Frontal cortex (tissue), 2 donors: ENCODE data around the gene CRYGA.

DNA sequence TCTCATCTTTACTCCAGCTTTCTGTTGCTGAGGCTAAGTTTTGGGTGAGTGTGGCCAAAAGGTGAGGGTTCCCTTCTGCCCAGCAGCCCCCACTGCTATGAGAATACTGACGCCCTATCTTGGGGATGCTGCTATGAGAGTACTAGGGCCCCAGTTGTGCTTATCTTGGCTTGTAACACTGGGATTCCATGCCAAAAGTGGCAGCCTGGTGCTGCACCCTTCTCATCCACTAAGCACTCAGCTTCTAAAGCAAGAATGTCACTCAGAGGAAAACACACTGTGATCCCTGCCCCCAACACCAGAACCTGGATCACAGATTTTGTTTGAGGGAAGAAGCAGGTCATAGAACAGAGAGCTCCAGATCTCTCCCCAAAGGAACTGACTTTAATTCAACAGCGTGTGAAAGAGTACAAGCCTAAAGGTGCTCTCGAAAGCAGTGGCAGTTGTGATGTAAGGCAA lies 130.8 kb upstream of the KLF7 start:
- RAMPAGE, long total RNA: no peak

GRCh38 chr2:207504304-207505277 lies 25.2 kb upstream of the CREB1 start:
- RAMPAGE, long total RNA: no peak

DNA sequence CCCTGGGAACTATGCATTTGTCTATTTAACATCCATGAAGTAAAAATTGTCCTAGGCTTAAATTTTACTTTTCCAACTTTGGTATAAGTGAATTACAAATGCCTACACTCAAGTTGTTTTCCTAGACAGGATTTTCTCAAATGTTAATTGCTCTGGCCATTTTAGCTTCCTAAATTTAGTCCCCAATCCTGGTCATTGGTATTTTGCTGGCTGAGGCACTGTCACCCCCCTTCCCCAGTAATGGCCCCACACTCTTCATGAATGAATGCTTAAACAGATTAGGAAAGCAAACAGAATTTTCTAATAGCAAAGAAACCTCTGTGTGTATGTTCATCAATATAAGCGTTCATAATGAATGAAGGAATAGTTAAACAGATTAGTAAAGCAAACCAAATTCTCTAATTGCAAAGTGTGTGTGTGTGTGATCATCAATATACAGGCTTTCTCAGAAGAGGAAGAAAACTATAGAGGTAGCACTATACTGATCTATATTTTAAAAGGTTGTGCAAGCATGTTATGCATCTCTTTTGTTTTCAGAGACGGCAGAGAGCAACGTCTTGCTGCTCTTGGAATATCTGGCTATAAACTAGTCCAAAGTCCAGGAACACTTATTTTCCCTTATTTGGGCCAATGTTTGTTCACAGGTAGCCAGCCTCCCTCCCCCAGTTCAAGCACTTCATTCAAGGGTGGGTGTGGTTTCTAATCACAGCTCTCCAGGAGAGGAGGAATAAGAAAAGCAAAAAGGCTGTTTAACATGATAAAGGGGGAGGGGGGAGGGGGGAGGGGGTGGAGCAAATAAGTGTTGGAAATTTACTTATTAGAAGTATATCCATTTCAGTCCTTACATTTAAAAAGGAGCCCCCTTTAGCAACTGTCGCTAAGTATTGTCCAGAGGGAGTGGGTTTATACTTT lies 4.3 kb downstream of the FZD5 start:
- RAMPAGE, long total RNA: no peak

DNA sequence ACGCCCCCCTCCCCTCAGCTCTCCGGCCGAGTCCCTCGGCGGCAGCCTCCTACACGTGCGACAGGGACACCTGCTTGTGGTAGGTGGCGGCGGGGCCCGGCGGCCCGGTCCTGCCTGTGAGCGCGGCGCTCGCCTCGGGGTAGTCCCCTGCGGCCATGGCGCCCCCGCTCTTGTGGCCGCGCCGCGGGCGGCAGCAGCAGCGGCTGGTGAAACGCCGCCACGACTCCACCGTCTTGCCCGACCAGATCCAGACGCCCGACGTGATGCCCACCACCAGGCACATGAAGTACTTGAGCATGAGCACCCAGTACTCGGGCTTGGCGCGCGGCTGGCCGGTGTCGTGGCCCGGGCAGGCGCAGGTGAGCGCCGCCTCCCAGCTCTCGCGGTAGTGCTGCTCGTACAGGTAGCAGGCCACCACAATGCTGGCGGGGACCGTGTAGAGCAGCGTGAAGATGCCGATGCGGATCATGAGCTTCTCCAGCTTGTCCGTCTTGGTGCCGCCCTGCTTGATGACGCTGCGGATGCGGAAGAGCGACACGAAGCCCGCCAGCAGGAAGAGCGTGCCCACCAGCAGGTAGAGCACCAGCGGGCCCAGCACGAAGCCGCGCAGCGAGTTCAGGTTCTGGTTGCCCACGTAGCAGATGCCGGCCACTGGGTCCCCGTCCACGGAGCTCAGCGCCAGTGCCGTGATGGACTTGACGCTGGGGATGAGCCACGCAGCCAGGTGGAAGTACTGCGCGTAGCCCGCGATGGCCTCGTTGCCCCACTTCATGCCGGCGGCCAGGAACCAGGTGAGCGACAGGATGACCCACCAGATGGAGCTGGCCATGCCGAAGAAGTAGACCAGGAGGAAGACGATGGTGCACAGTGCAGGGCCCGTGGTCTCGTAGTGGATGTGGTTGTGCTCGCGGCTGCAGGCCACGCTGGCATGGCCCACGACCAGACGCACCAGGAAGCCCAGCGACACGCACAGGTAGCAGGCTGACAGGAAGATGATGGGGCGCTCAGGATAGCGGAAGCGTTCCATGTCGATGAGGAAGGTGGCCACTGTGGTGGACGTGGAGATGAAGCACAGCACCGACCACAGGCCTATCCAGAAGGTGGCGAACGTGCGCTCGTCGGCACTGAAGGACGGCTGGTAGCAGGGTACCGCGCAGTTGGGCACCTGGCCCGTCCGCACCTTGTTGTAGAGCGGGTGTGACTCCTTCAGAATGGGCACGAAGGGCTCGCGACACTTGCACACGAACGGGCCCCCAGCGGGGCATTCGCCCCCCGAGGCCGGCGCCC lies 2.3 kb downstream of the FZD5 start:
- RAMPAGE, long total RNA: no peak

DNA sequence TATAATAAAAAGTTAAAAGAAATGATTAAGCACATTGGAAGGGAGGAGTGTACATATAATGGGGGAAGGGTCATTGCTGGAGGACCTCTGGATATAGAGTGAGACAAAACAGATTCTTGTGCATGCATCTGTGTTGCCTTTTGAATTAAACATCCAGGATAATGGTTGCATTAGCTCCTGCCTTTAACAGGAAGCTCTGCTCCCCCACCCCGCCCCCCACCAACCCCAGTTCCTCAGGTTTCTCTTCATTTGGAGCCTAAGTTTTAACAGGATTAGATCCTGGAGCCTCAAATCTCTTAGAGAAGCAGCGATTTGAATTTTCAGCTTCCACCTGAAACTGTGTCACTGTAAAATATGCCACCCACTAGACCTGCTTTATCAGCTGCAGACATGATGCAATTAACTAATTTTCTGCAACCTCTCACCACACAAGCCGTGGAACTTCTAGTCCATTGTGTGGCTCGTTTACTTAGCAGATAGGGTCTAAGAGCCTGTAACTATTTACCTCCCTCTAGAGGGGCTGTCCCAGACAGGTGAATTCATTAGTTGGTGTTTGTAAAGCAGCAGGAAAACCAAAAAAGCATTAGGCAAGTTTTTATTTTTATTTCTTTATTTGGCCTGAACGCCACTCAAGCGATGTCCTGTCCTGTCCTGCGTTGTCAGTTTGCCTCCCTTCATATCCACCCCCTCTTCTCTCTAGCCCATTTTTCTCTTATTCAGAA lies 31.5 kb upstream of the FZD5 start:
- RAMPAGE, long total RNA: no peak

GRCh38 chr2:207845948-207846160 lies 76.1 kb upstream of the FZD5 start:
- RAMPAGE, long total RNA: no peak

- RAMPAGE, long total RNA: no peak
These were observed 97.2 kb downstream of the PLEKHM3 start for GRCh38 chr2:207928083-207928470.

- RAMPAGE, long total RNA: no peak
These were observed 95.4 kb downstream of the PLEKHM3 start for GRCh38 chr2:207929976-207930328.

DNA sequence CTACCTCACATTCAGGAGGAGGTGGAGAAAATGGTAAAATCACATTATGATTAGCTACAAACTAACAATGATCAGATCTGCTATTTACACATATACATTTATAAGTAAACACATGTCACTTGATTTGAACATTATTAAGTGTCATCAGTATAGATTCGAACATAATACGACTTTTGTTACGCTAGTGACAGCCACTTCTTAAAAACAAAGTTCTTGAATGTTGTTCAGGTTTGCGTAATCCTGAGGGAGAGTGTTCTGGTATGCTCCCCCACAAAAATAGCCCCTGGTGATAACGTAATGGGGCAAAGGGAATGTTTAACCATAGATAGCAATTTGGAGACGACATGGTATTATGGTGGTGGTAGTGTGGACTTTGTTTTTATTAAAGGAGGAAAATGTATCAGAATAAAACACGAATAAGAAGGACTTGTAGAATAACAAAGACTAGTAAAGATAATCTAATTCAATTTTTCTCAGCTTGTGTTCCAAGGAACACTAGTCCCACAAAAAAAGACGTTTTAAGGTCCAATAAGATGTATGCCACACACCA lies 90.6 kb downstream of the PLEKHM3 start:
- RAMPAGE, long total RNA: no peak

DNA sequence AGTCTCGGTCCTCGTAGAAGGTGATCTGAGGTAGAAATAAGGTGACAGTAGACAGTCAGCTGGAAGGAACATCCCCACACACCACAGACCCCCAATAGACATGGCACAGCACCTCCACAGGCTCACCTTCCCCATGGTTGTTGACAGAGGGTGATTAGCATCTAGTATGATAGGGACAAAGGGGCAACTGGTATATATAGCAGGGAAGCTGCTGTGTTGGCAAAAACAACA lies at the start of gene CRYGA:
TSS of gene CRYGA (minus strand) at position 168 of the 231 bp plus-strand sequence.
- RAMPAGE, long total RNA: no peak

GRCh38 chr2:208253721-208254643 lies 889 bp downstream of the IDH1 start:
- RAMPAGE, long total RNA: no peak

DNA sequence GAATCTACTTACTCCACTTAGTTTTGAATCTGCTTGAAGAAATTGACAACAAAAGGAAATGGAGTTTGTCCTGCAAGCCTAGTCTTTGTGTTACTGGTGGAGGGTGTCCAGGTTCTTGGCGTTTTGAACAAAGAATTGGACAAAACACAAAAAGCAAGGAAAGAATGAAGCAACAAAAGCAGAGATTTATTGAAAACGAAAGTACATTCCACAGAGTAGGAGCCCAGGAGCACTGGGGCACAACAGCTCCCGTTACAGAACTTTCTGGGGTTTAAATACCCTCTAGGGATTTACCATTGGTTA lies 47.9 kb upstream of the PTH2R start:
- RAMPAGE, long total RNA: no peak

DNA sequence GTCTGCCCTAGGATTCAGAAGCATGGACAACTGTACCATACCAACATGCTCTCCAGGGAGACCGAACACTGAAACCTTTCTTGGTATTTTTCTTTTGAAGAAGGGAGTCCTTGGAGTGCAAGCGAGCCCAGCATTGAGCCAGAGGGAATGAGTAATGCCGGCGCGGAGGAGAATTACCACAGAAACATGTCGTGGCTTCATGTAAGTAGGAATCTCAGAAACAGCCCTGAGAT lies 106.3 kb upstream of the RPE start:
- RAMPAGE, long total RNA: no peak

DNA sequence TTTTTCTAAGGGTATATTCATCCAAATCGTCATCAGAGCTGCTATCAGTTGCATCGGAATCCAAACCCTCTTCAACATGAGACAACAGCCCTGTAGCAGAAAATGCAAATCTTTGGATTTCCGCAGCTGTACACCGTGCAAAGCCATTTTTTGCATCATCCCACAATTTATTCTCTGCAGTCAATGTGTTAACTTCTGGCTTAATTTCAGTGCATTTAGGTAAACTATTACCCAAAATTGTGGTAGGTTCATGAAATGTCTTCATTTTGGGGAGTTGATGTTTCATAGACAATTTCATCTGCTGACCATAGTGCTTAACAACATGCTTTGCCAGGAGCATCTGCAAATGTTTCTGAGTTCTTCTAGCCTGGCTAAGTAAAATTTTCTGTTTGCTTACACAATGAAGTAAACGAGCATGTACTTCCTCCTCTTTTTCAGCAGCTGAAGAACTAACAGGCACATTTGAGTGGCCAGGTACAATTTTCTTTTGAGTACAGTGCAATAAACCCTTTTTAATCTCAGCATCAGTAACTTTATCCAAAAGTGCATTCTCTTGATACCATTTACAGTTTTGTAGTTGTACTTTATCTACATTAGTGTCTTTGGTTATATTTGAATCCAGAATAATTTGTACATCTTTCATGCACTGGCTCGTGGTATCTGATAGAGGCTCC lies 17.6 kb downstream of the KANSL1L start:
- RAMPAGE, long total RNA: no peak

DNA sequence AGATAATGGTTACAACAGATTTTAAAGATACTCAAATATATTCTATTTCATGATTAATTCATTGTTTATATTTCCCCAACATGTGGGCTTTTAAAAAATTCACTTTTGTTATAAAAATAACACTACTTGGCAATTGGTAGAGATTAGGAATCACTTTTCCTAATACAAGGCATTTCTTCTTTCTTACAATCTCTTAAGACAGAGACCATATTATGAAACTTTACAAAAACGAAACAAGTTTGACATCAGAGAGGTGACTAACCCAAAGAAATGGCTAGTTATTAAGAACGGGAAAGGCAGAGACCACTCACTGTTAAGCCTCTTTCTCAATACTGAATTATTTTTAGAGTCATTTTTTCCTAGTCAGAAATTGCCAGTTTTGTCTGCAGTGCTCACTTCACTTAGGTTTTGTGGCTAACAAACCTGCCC lies 1.4 kb downstream of the KANSL1L start:
- RAMPAGE, long total RNA: no peak

GRCh38 chr2:210171478-210171950 lies 305 bp upstream of the KANSL1L start:
- RAMPAGE, long total RNA: no peak

- RAMPAGE, long total RNA: no peak
These were observed 28.0 kb upstream of the ACADL start for GRCh38 chr2:210253272-210253617.

GRCh38 chr2:210324401-210325009 lies 9.5 kb upstream of the MYL1 start:
- RAMPAGE, long total RNA: no peak

- RAMPAGE, long total RNA: no peak
These were observed 25.7 kb downstream of the CPS1 start for GRCh38 chr2:210582128-210582434.

GRCh38 chr2:210583331-210583821 lies 27.0 kb downstream of the CPS1 start:
- RAMPAGE, long total RNA: no peak